Fibroblast of villous mesenchyme (primary cell): Measurements from ENCODE around the genes VSX1 and DEFB116.

GRCh38 chr20:24746476-24746700 is 202.7 kb upstream of the CST7 start:
- CAGE, long polyA plus RNA: no peak

GRCh38 chr20:24834510-24834776 is 114.6 kb upstream of the CST7 start:
- CAGE, long polyA plus RNA: no peak

- CAGE, long polyA plus RNA: no peak
Measured at GRCh38 chr20:24962986-24963780, 14.1 kb downstream of the CST7 start.

DNA sequence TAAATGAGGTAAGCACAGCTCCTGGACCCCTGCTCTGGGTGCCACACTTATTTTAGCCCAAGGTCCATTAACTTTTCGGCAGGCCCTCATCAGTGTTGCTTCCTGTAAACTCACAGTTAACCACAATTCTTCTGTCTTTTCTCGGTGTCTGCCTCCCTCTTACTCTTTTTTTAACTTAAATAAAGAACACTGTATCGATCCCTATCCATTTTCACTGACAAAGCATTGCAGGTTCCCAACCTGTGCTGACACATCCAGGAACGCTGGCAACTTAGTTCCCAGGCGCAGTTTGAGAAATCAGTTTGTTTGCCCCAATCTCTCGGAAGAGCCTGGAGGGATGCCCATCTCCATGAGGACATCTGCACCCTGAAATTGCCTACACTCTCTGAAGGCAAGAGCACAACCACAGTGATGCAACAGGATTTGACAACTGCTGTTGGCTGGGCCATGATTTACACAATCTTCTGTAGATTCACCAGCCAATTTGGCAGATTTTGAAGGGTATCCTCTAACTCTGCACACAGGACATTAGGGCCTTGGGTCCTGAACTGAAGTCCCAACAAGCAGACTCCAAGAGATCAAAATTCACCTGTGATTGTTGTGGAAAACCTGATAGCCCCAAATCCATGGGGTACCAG is 3.5 kb downstream of the APMAP start:
- CAGE, long polyA plus RNA: no peak

- CAGE, long polyA plus RNA: no peak
Measured at GRCh38 chr20:25006350-25006920, 13.9 kb upstream of the APMAP start.

DNA sequence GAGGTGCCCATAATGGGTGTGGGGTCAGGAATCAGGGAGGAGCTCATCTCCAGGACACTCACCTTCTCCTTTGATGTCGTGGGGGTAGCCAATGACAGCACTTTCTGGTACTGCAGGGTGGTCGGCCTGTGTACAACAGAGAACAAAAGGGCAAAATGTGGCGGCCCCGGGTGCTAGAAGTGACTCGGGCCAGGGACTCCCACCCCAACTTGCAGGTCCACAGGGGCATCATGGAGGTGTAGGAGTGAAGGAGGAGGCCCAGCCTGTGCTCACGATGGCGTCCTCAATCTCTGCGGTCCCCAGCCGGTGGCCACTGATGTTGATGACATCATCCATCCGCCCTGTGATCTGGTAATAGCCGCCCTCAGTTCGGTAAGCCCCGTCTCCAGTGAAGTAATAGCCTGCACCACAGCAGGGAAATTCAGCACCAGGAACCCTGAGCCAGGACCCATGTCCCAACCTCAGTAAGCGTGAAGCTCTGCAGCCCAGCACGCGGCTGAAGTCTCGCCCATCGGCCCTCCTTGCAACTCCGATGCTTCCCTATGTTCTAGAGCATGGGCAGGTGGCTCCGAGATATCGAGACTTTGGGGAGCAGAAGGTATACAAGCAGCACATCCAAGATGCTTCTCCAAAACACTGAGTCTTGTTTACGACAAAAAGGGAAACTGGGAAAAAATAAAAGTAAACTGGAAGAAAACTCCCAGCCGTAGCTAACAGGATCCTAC is 20.1 kb upstream of the APMAP start:
- CAGE, long polyA plus RNA: no peak

- CAGE, long polyA plus RNA: no peak
Measured at GRCh38 chr20:25082055-25082301, at the start of gene VSX1. Gene VSX1 (minus strand): TSS chr20:25082141.

- CAGE, long polyA plus RNA: no peak
Measured at GRCh38 chr20:25225525-25226098, 22.3 kb upstream of the PYGB start.

DNA sequence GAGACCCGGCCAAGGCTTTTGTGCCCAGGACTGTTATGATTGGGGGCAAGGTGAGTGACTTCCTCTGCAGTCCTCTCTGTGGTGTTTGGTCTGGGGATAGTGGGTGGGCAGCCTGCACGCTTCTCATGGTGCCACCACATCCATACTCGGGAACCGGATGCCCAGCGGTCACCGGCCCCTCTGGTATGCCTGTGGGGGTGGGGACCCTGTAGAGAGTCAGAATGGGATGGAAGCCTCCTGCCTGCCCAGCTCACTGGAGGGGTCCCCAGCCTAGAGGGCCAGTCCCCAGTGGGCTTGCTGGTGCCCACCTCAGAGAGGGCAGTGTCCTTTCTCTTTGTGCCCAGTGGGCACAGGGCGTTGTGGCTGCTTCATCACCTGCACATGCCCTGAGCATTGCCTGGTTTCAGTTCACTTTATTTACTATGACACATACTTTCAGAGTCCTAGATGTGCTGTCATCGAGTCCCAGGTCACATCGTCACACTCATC is 40.6 kb downstream of the PYGB start:
- CAGE, long polyA plus RNA: no peak

GRCh38 chr20:25321439-25321993 is 69.1 kb downstream of the ABHD12 start:
- CAGE, long polyA plus RNA: no peak

- CAGE, long polyA plus RNA: no peak
Measured at GRCh38 chr20:25360873-25361418, 29.7 kb downstream of the ABHD12 start.

GRCh38 chr20:25378609-25379547 is 11.8 kb downstream of the ABHD12 start:
- CAGE, long polyA plus RNA: no peak

- CAGE, long polyA plus RNA: no peak
Measured at GRCh38 chr20:25532555-25533597, 52.5 kb downstream of the NINL start.

DNA sequence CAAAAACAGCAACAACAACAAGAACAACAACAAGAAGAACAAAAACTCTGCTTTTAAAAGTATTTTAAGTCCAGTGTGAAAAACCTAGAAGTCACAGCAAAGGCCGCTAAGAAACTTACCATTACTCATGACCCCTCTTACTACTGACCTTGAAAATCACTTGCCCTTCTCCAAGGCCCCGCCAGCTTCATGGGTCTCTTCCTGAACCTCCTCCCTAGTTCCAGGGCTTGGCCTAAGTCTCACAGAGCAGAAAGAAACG is 942 bp downstream of the NINL start:
- CAGE, long polyA plus RNA: no peak

DNA sequence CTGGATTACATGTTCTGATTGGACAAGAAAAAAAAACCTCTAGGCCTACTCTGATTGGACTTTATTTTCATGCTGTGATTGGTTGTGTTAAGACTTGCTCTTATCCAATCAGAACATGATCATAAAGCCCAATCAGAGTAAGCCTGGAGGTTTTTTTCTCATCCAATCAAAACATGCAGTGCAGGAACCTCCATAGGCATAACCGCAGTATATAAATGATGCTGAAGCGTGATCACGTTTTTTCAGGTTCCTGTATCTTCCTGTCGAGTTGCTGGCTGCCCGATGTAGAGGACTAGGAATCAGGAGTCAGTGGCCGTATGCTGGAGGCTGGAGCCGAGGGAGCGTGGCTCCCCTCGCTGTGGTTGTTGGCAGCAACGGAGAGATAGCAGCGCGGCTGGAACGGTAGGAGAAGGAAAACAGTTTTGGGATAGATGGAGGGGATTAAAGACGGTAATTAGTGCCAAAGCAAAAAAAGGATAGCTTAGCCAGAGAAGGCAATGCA is 439.2 kb upstream of the ZNF337 start:
- CAGE, long polyA plus RNA: no peak

GRCh38 chr20:30282829-30283272 is 974.6 kb upstream of the DEFB115 start:
- CAGE, long polyA plus RNA: no peak

GRCh38 chr20:30487272-30487620 is 770.2 kb upstream of the DEFB115 start:
- CAGE, long polyA plus RNA: no peak

DNA sequence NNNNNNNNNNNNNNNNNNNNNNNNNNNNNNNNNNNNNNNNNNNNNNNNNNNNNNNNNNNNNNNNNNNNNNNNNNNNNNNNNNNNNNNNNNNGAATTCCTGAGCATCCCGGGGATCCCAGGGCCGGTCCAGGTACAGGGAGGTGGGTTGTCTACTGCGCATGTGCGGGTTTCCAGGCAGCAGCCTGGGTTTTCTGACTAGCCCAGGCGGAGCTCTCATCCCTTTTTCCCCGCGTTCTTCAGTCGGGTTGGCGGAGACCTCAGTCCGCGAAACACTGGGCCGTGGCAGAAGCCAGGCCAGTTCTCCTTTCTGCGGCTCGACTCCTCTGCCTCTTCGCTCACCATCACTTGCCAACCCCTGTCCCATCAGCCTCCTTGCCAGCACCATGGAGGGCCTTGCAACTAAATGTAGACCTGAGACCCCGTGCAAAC is 445.6 kb upstream of the DEFB115 start:
- CAGE, long polyA plus RNA: no peak

DNA sequence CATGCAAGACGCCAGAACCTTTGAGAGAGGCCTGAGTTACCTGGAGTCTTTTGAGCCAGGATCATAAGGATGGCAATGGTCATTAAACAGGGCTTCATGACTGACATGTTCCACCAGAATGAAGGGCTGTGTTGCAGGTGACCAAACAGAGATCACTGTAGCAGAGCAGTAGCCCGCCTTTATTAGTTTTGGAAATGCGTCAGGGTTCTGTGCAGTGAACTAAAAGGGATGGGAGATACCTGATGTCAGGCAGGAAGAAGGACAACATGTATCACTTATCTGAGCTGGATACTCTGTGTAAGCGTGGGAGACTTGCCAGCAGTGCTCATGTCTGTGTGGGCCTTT is at the start of gene DEFB116:
Gene DEFB116 (minus strand): TSS at position 107 of the 345 bp plus-strand sequence.
- CAGE, long polyA plus RNA: no peak

DNA sequence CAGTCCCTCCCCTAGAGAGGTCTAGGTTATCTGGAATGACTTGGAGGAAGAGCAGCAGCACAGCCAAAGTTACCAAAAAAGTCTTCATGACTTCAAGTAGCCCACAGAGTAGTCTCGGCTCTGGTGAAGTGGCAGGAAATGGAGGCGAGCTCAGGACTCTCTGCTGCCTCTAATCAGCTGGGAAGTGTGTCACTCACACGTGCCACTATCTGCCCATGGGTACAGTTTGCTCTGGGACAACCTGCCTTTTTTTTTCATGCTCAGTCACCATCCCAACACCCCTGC is 16.7 kb upstream of the DEFB123 start:
- CAGE, long polyA plus RNA: no peak